Mammary epithelial cell (primary cell): ENCODE measurements around a stretch of chr4.

GRCh38 chr4:185332204-185333229 is 63.2 kb downstream of the LRP2BP start:
- CAGE, long polyA plus RNA = no peak
- RRBS = no CpG with 5 or more reads among the region's 7 CpGs

DNA sequence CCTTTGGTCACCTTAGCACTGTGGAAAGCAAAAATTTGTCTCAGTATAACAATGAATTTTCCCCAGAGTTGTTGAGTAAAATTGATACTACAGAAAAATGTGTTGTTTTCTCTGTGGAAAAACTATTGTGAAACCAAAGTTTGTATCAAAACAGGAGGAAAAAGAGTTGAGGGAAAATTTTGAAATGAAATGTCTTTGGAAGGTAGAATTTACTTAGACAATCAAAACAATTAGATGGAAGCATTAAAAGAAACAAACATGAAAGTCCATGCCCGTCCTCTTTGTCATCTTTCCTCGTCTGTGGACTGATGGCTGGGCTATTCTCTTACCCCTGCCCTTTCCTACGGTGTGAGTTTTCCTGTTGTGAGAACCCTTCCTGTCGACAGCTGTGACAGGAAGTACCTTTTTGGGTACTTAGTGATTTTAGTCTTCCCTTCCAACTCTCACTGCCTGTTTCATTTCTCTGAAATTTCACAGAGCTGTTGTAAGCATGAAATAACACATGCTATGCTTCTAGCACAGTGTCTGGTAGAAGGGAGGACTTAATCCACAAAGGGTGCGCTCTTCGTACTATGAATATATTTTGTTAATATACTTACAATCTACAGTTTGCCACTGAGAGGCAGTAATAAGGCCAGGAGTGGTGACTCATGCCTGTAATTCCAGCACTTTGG is 50.7 kb downstream of the LRP2BP start:
- CAGE, long polyA plus RNA = no peak
- RRBS = no CpG with 5 or more reads among the region's 6 CpGs

DNA sequence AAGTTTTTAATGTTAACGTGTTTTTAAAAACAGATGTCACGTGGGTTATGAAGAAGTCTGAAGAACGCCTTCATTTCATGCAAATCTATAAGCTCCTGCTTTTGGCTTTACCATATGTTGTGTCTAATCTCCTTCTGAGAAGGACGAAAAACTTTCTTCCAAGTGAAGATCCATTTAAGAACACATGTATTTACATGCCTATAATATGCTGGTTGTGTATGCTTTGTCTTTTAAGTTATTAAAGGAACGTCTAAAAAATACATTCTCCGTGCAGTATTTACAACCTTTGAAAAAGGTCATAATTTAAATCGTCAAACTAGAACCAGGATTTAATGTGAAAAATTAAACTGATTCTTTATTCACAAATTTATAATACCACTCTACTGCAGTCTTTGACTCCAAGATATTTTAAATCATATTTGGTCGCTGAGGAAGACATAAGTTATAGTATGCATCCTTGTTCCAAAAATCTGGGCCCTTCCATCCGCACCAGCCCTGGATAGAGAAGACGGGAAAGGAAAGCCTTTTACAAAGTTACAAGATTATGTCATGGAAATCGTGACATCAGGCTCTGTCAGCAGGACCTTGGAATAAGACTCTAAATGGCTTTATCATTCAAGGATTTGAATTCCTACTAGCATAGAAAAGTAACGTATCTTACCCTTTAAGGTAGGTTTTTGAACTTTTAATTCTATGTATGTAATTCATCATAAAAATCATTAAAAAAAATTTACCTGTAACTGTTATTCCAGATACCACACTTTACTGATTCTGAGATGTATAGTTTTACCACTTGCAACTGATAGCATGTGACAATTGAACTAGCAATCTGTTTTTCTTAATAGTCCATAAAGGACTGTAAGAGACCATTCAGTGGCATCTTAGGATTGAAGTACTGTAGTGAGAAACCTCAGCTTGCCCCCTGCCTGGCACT is 3.6 kb downstream of the ANKRD37 start:
- CAGE, long polyA plus RNA = no peak
- RRBS = no CpG with 5 or more reads among the region's 12 CpGs

GRCh38 chr4:185559212-185560417 is 24.3 kb upstream of the PDLIM3 start:
- CAGE, long polyA plus RNA = no peak
- RRBS = no CpG with 5 or more reads among the region's 14 CpGs

GRCh38 chr4:185573428-185574340 is 38.4 kb upstream of the PDLIM3 start:
- CAGE, long polyA plus RNA = no peak
- RRBS = no CpG with 5 or more reads among the region's 13 CpGs

DNA sequence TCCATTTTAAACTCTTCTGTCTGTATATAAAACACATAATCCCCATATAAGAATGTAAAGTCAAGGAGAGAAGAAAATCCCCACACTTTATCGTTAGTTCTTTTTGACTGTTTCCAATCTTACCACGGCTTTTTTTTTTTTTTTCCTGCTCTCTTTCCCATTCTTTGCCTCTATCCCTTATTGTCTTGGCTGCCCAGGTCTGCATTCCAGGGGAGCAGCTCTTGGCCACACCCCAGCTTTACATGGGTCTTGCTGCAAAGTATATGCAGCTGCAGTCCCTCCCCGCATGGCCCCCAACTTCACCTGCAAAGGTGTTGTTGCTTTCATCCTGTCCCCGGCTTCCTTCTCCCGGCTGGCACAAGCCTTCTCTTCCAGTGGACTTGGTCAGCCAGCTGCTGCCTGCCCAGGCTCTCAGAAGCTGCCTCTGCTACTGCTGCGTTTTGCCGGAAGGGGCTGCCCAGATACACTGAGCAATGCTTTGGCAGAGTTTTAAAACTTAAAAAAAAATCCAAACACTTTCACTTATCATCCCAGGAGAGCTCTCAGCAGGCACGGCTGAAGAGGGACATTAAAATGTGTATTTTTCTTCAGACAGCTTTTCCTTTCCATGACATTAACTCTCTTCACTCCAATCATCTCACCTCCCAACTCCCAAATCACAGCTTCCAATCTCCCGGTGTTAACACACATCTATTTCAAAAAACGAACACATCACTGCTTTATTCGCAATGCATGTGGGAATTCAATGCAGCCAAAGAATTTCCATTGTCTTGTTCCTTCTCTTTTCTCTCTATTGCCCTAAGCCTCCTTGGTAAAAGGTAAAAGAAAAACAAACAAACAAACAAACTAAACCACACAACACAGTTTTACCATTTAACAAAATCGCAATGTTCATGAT is 121.3 kb upstream of the PDLIM3 start:
- CAGE, long polyA plus RNA = no peak
- RRBS = 2% methylated on average over 3 of the region's 12 CpGs

- CAGE, long polyA plus RNA = no peak
- RRBS = no CpG with 5 or more reads among the region's 18 CpGs
These were observed 95.8 kb downstream of the SORBS2 start for GRCh38 chr4:185715926-185716951.

- CAGE, long polyA plus RNA = no peak
- RRBS = no CpG with 5 or more reads among the region's 7 CpGs
These were observed 90.2 kb downstream of the SORBS2 start for GRCh38 chr4:185721667-185722379.

DNA sequence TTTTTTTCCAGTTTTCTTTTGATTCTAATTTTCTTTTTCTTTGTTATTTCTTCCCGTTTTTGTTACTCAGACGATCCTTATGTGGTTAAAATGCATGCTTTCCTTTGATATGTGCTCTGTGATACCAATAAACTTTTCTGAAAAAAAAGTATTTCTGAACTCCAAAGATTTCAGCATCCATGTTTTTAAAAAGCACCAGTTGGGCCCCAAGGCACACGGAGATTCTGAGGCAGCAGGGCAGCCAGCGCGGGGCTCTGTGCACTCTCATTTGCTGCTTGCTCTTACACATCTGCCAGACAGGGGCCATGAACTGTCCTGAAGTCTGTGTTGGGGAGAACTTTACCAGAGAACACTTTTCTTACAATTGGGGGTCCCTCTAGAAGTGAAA is 38.0 kb downstream of the SORBS2 start:
- CAGE, long polyA plus RNA = no peak
- RRBS = no CpG with 5 or more reads among the region's 5 CpGs

DNA sequence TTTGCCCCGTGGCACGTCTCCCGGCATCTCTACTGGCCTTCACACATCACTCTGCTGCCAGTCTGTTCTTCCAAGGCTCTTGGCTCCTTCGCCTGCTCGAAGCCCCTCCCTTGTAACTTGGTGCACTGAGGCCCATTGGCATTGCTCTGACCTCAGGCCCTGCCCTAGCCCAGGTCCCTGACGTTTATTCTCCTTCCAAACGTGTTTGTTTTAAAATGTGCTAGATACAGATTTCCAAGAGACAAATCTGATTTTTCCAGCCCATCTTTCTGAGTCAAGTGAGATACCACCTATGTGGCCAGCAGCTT is 2.7 kb upstream of the SORBS2 start:
- CAGE, long polyA plus RNA = no peak
- RRBS = 96% methylated on average over 3 of the region's 7 CpGs

DNA sequence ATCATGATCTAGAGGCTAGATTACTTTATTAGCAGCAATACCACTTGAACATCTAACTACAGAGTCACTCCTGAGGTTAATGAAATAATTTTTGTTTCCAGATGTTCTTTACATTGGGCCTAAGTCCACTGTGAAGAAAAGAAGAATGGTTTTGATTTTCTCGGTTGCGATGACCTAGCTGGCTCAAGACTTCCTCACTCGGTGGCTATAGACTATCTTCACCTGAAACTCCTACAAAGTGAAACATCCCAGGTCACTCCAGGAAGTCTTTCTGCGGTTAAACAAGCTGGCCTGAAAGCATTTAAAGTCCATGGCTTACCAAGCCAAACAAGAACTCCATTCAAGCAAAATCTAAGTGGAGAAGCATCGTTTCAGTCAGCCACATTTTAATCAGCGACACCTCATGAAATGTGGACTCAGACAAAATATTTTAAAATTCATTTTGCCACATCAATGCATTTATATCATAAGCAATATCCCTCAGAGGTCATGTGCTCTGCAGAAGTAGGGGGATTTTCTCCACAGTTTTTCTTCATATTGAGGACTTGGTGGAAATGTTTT is 13.8 kb upstream of the SORBS2 start:
- CAGE, long polyA plus RNA = no peak
- RRBS = no CpG with 5 or more reads among the region's 6 CpGs

GRCh38 chr4:185836026-185836554 is 24.1 kb upstream of the SORBS2 start:
- CAGE, long polyA plus RNA = no peak
- RRBS = no CpG with 5 or more reads among the region's 6 CpGs

DNA sequence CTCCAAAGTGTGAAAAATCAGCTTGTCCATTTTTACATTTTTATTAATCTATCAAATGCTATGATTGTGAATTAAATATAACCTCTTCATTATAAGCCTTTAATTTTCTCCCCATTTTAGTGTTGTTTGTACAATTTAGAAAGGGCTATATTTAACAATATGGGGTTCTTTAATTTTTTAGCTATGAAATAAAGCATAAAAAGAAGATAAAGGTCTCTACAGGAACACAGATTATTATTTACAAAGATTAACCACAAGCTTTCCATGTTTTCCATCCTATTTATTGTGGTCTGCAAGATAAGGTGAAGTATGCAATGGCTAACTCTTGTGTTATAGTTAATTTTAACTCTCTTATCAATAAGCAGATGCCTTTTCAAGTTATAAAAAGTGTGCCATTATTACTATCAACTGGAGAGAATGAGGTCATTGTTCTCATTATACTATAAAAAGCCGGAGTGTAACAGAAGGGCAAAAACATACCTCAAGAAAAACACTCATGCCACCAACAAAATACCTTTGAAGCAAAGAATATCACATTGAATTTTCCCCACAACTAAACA is 51.8 kb upstream of the SORBS2 start:
- CAGE, long polyA plus RNA = no peak
- RRBS = no CpG with 5 or more reads among the region's 1 CpG

- CAGE, long polyA plus RNA = no peak
- RRBS = no CpG with 5 or more reads among the region's 9 CpGs
These were observed 47.2 kb downstream of the TLR3 start for GRCh38 chr4:186116257-186116487.

DNA sequence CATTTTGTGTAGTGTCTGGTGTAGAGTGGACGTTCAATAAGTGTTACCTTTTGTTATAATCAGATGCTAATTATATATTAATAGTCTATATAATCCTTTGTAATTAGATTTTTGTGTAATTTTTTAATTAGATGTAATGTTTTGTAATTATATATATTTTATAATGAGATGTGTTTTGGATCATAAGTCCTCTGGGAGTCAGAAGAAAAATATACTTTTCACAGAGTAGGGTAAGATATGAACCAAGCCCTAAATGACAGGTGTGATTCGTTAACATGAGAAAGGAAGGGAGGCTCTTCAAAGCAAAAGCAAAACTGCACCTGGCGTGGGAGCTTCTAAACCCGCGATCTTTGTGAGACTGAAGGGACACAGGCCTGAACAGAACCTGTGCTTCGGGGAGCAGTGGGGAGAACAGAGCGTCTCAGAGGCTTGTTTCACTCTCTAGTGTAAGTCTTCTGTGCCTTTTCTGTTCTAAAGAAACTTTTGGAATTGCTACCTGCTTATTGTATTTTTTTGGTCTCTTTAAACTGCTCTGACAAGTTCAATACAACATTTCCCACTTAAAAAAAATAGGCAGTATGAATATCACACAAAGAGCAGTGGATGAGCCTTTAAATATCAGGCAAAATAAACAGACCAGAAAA is 30.3 kb upstream of the CYP4V2 start:
- CAGE, long polyA plus RNA = no peak
- RRBS = no CpG with 5 or more reads among the region's 7 CpGs

DNA sequence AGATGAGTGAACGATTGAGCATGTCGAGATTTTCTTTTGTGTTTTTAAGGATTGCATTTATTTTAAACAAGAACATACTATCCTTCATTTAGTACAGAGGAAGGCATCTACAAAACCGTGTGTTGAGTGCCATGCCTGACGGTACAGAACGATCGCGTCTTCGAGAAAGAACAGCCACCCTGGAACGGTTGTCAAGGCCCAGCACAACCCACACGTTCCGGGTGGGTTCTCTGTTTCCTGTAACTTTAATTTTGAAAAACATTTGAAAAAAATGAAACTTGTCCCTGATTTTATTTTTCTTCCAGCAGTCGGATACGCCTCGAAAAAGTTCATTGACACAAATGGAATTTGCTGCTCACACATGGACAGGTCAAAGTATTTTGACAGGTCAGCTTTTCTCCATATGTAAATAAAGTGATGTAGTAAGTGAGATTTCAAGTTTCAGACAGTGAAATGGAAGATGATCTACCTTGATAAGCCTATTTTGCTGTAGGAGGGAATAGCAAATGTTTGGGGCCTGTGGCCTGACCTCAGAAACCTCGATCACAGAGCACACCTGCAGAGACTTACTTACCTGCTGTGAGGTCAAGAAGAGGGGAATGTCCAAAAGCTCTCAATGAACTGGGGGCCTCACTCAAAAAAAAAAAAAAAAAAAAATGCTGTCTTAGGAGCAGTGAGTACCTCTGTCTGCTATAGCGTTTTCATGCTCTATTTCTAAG is 24.3 kb upstream of the CYP4V2 start:
- CAGE, long polyA plus RNA = no peak
- RRBS = no CpG with 5 or more reads among the region's 16 CpGs

DNA sequence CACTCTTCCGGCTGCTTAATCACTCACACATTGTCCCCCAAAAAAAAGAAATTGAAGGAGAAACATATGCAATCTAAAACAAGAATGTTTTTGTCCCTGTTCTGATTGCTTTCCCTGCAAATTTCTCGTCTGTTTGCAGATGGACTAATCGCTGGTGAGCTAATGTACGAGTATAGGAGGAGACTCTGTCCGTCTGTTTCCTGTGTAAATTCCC is 37.7 kb upstream of the MTNR1A start:
- CAGE, long polyA plus RNA = no peak
- RRBS = no CpG with 5 or more reads among the region's 5 CpGs

DNA sequence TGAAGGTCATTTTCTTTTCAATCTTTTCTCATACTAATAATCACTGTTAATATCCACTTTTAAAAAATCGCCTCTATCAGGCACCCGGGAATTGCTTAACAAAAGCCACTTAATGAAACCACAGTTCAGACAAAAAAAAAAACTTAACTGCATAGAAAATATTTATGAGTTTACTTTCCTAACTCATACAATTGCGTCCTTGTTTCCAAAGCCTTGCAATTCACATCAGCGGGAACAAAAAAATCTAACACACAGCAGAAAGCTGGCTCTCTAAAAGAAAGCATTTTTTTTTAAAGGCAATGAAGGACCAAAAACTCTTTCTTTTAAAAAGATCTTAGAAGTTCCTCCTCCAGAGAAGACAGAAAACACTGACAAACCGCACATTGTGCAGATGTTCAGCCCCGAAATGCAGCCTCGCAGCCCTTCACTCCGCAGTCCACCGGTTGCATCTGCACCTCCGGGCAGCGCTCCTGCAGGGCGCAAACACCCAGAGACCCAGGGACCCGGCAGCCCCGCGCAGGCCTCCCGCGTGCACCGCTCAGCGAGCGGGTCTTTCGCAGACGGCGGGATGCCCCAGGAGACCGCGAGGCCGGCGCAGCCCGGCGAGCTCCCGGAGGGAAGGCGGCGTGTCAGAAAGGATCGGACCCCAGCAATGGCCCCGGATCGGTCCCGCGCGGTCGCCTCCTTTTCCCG is 746 bp downstream of the FAT1 start:
- CAGE, long polyA plus RNA = no peak
- RRBS = 1% methylated on average over 25 of the region's 40 CpGs

- CAGE, long polyA plus RNA = no peak
- RRBS = no CpG with 5 or more reads among the region's 12 CpGs
These were observed 1.8 kb upstream of the FAT1 start for GRCh38 chr4:186725443-186725788.

DNA sequence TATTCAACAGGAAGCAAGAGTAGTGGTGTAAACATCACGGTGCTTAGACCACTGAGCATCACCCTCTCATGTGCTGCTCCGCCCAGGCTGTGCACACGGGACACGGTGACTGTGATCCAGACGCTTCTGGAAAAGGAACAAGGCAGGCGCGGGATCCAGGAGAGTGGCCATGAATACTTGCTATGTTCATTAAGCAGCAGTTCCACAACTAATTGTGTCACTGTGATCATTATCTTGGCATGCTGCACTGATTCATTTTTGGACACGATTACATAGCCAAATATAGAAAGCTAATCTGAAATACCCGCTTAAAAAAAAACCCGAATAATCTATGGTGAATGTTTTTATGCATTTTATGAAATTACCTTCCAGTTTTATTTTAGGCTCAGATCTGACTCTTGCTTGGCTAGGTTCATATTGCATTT is 19.7 kb upstream of the FAT1 start:
- CAGE, long polyA plus RNA = no peak
- RRBS = no CpG with 5 or more reads among the region's 10 CpGs